LHCN-M2 (cell line): ENCODE measurements around the gene LMAN1.

DNA sequence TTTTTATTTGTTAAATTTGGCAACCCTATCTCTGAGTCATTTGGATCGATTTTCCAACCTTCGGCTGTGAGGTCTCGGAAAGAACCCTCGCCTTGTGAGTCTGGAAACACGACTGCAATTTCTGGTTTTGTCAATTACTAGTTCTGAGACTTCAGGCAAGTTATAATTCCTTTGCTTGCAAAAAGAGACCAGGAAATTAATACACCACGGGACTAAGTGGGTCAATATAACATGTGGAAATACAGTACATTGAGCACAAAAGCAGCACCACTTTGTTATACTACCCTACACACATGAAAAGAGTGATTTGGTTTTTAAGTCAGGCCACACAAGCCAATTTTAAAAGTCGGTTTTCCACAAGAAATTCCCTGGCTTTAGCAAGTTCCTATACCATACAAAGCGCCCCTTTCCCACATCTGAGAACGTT lies 13.9 kb downstream of the ATP8B1 start:
- RAMPAGE, long total RNA: no peak

GRCh38 chr18:57801632-57802478 lies 1.3 kb downstream of the ATP8B1 start:
- RAMPAGE, long total RNA: no peak

DNA sequence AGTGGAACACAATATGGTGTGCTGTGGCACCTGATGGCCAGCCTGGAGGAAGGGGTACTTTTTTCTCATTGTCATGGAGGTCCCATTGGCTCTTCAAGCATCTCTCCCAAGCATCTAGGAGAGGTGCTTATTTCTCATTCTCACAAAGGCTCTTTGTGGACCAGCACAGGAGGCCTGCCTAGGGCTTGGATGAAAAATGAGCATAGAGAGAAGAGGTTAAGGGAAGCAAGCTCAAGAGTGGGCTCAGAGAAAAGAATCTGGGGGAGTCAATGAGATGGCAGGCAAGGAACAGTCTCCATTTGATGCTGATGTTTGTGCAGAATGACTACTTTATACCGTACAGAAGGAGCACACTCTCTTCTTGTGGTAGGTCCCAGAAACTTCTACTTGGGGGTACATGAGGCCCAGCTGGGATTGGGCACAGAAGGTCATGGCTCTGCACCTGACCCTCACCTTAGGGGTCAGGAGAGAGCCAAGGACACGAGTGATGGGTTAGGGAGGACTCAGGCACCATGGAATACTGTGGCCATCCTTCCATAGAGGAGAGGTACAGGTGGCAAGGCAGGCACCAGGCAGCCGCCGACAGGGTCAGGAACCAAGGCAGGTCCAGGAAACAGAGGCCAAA lies 127.7 kb downstream of the NEDD4L start:
- RAMPAGE, long total RNA: no peak

DNA sequence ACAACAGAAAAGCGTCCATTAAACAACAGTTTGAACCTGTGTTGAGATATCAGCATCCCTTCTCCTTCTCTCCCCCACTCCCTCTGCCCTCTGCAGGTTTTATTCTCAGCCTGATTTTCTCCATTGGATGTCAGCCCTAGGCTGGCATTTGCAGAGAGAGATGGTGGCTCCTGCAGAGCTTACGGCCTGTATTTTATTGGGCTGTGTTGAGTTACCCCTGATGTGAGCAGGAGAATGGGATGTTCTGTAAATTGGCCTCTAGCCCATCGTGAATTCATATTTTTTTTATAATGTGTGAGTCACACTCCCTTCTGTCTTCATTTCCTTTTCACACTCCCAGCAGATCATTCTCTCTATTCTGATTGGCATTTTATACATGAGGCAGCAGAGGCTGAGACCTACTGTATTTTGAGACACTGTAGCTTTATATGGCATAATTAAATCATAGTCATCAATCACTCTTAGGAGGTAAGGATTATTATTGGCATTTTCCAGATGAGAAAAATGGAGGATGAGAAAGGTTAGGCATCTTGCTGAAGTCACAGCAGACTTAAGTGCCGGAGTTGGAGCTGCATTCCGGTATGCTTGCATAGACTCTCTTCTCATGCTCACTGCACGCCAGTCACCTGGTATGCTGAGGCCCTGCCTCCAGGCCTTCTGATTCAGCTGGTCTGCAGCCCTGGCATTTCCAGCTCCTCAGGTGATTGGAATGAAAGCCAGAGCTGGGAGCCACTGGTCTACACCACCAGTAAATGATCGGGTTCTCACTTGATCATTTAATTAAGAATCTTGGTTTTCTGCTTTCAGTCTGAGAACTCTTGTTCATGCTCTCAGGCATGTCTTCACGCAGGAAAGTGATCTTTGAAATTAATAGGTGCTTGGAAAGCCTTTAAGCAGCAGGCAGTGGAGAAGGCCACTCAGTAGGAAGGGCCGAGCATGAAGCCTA lies 142.4 kb downstream of the NEDD4L start:
- RAMPAGE, long total RNA: no peak

GRCh38 chr18:58202178-58202780 lies 158.3 kb downstream of the NEDD4L start:
- RAMPAGE, long total RNA: no peak

DNA sequence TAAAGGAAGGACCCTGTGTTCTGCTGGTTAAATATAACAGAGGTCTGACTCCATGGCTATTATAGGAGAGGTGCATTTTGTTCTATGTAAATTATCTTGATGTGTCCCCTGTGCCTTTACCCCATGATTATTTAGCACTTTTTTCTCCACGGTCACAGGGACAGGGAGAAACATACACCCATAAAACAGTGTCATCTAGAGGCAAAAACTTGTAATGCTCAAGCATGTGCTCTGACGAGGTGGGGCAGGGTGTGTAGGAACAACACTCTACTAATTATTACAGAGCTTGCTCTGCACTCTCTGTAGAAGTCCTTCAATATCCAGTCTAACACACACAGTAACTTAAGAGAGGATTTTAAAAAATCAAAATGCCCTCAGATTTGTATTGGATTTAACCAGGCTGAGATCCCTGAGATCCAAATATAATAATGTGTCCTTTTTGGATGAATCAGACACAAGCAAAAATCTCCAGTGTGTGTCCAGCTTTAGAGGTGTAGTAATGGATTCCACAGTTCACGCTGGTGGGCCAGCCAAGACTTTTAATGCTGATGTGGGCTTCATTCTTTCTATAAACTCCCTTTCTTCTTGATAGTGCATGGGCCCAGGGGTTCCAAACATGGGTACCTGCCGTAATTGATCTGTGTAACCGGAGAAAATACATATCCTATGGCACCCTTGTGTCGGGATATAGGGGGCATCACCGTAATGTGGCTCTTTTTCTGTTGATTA lies 188.1 kb downstream of the NEDD4L start:
- RAMPAGE, long total RNA: no peak

DNA sequence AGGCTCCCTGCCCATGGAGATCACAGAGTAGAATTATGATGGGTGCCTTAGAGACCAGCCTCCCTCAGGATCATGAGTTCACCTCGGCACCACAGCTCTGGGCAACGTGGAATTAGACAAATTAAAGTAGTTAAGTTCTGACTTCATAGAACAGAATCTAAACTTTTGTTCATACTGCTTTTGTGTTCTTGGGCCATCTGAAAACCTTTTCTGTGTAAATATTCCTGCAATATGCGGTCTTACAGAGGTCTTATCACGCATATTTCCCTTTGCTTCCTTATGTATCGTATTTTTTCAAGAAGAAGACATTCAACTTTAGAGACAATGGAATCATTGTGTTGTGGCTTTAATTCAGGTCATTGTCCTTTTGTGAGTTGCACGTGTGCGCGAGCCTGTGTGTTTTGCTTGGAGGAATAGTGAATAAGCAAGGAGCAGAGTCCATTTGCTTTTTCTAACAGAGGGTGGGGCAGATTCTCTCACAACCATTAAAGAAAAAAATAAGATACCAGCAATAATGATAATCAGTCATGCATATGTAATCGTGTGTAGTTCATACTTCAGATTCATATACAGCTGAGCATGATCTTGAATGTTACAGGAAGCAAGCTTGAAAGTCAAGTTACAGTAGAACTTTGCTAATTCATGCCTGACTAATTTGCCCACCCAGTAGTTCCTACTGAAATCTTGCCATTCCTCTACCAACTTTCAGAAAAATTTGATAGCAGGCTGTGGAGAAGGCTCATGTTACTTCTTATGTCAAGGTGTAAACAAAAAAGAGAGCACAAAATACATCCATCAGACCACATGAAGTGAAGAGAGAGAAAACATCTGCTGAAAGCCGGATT lies 243.6 kb downstream of the NEDD4L start:
- RAMPAGE, long total RNA: no peak

- RAMPAGE, long total RNA: no peak
These were observed 272.6 kb downstream of the NEDD4L start for GRCh38 chr18:58316681-58316884.

DNA sequence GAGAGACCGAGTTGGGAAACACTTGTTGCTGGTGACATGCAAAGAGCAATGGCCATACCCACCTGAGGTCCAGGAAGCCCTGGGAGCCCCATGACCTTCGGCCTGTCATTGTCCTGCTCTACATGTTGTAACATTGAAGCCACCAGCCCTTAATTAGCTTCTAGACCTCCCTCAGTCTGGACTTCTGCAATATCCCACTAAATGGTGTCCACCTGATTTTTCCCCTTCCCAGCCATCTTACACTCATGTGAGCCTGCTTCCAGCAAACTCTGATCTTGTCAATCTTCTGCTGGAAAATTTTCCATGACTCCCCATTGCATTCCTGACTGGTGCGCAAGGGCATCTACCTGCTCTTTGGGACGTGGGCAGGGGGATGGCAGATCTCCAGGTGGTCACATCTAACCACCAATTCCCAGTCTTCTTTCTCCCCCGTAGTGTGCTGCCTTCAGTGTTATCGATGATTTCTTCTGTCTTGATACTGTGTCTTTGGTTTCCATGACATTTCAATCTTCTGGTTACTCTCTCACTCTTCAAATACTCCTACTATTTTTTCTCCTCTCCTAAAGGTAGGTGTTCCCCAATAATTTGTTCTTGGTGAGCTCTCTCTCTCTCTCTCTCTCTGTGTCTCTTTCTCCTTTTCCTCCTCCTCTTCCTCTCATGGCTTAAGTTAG lies 220.7 kb downstream of the ALPK2 start:
- RAMPAGE, long total RNA: no peak

- RAMPAGE, long total RNA: no peak
These were observed 190.3 kb downstream of the ALPK2 start for GRCh38 chr18:58438663-58438955.

DNA sequence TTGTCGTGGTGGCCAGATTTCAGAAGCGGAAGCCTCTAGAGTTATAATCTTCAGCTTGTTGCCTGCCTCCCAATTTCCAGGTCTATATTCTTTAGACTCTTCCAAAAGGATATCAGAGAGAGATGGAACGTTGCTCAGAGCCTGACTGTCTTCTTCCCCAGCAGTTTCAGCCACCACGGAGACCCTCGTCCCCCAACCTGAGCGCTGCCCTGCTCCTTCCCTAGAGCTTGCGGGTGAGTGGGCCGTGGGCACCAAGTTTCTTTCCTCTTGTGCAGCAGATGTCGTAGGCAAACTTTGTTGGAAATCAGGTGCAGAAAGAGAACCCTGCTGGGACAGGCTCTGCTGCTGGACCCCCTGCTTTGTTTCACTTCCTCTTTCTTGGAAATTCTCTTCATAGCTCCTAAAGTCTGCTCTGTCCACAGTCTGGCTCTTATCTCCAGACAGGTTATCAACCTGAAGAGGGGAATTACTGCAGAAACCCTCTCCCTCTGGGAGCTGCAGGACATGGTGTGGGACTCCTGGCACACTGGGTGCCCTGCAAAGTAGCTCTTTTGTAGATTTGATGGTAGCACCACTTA lies 92.4 kb downstream of the ALPK2 start:
- RAMPAGE, long total RNA: no peak

DNA sequence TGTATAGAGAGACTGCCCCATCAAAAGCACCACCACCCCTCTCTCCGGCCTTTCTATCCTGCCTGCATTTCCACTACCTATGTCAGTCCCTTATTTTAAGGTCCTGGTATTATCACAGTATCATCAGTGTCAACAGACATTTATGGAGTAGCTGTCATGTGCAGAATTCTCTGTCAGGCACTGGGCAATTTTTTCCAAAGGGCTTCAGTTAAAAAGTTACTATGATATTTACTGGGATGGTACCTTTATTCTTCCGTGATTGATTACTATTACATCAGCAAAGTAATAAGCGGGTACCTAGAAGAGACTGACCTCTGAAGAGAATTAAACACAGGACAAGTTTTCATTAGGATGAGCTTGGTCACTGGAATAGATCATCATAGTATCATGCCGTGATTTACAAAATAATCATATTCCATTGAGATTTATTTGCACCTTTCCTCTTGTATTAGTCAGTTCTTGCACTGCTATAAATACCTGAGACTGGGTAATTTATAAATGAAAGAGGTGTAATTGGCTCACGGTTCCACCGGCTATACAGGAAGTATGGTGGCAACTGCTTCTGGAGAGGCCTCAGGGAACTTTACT lies 88.2 kb downstream of the ALPK2 start:
- RAMPAGE, long total RNA: no peak

GRCh38 chr18:58632409-58632939 lies 3.6 kb upstream of the ALPK2 start:
- RAMPAGE, long total RNA: no peak

DNA sequence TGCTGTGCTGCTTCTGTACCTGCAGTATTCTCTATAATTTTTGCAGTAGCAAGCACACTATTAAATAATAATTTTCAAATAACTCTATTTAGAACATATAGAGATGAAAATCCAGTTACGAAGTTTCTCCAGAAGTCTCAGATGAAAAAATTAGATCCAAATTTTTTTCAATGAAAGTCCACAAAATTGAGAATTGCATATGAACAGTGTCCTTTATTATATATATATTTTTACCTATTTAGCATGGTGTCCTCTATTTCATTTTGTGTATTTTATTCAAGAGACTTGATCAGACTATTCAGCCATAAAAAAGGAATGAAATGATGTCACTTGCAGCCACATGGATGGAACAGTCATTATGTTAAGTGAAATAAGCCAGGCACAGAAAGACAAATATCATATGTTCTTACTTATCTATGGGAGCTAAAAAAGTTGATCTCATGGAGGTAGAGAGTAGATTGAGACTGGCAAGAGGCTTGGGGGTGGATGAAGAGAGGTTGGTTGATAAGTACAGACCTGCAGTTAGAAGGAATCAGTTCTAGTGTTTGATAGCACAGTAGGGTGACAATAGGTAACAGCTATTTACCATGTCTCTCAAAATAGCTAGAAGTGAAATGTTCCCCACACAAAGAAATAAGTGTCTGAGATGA lies 40.9 kb downstream of the MALT1 start:
- RAMPAGE, long total RNA: no peak

DNA sequence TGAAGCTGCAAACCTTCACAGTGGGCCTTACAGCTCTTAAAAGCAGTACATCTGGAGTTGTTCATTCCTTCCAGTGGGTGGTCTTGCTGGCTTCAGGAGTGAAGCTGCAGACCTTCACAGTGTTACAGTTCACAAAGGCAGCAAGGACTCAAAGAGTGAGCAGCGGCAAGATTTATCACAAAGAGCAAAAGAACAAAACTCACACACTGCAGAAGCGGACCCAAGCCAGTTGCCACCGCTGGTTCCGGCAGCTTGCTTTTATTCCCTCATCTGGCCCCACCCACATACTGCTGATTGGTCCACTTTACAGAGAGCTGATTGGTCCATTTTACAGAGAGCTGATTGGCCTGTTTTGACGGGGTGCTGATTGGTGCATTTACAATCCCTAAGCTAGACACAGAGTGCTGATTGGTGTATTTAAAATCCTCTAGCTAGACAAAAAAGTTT lies 37.3 kb upstream of the ZNF532 start:
- RAMPAGE, long total RNA: no peak

- RAMPAGE, long total RNA: no peak
These were observed 131.3 kb downstream of the ZNF532 start for GRCh38 chr18:58995856-58996491.

DNA sequence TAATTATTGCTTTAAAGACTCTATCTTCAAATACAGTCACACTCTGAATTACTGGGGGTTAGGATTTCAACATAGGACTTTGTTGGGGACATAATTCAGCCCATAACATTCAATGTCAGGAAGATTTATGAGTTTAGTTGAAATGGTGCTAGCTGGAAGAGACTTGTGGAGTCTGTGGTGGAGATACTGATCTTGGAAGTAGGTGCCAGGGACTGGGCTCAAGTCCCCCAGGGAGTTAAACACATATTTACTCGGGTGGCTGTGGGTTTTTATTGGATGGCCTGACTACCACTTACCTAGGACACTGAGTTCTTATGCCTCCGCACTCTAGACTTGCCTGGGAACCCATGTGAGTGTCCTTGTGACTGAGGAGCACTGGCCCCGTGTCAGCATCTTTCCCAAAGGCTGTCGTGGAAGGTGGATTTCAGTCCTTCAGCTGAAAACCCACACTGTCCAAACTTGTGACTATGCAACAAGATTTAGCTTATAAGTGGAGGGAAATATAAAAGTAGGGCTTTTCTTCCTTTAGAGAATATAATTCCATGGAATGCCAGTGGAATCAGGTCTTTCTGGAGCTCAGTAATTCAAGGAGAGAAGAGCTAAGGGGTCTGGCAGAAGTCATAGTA lies 84.7 kb upstream of the SEC11C start:
- RAMPAGE, long total RNA: no peak

GRCh38 chr18:59265297-59266010 lies 7.8 kb downstream of the RAX start:
- RAMPAGE, long total RNA: no peak

DNA sequence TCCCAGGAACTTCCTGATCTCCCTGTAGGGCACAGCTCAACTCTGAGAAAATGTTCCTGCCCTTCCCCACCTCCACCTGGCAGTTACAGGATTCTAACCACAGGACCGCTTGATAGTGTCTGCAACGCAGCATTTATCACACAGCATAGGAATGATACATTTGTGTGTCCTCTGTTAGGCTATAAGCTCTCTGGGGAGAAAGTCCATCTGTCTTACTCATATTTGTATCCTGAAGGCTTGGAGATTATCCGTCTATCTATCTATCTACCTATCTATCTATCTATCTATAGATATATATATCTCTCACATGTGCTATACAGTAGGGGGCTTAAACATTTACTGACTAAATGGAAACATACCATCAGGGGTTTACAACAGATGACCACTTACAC lies 6.4 kb downstream of the LMAN1 start:
- RAMPAGE, long total RNA: no peak

DNA sequence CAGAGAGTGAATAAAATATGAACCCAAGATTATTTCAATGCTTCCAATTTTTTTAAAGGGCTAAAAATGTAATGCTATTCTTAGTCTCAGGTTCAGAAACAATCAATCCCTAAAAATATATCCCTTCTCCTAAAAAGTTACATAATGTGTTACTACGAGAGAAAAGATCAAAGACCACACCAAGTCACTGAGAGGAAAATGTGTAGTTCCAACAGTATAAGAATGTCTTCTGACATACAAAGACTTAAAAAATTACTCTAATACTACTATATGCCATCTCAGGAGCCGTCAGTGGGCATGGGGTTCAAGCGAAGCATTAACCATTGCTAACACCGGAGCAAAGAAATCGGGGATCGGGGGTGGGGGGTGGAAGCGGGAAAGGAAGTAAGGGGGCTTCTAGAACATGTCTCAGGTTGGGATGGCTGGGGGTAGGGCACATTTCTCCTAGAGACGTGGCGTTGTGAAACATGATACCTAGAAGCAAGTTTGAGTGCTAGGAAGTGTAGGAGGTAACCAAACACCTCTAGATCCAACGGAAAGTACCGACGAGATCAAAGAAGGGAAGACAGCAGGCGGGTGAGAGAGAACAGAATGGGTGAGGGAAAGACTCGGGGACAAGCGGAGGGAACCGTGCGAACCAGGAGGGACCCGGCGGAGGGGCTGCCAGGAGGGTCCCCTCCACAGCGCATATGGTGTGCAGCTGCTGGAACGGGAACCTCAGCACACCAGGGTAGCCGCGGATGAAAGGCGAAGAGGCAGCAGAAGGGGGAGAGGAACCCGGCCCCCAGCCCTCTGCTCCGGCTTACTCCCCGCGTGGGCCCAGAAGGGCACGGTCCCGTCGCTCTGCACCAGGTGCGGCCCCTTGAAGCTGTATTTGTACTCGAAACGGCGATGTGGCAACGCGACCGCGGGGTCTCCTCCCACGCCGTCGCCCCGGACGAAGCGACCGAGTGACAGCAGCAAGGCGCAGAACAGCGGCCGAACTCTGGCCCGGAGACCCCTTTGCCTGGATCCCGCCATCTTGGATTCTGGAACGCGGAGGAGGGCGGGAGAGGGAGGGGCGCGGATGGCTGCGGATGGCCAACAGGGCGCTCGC lies at the start of gene LMAN1:
TSS of gene LMAN1 (minus strand) at position 1,041 of the 1,096 bp plus-strand sequence.
- RAMPAGE, long total RNA: start-site peak on the minus strand centred at position 1,025 of the sequence, 15 bp wide, 43 reads